Transverse colon (tissue), 4 donors: ENCODE measurements around a stretch of chr18.

DNA sequence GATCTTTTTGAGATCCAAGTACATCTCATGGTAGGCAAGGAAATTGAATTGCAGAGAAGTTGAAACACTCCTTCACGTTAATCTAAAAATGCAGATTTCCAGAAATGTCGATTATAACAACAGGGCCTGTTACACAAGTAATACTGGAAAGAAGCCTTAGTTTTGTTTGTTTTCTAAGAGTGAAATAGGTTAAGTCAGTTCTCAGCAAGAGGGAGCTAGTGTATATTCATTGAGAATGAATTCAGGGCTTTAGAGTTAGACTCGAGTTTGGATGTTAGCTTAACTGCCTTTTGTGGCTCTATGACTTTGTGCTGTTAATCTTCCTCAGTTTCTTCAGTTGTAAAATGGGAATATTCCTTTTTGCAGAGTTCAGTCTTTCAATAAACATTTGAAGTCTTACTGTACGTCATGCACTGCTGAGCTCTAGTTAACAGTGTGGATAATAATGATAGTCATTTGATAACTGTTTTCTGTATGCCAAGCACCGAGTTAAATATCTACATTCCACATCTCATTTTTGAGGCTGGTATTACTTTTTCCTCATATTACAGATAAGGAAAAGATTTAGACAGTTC, 992 bp downstream of the NDUFV2 start:
- PRO-cap: no peak
- RAMPAGE, long total RNA, 4 experiments: no peak in any of the 4 experiments

GRCh38 chr18:9113053-9114176, 10.9 kb downstream of the NDUFV2 start:
- PRO-cap: no peak
- RAMPAGE, long total RNA, 4 experiments: no peak in any of the 4 experiments

DNA sequence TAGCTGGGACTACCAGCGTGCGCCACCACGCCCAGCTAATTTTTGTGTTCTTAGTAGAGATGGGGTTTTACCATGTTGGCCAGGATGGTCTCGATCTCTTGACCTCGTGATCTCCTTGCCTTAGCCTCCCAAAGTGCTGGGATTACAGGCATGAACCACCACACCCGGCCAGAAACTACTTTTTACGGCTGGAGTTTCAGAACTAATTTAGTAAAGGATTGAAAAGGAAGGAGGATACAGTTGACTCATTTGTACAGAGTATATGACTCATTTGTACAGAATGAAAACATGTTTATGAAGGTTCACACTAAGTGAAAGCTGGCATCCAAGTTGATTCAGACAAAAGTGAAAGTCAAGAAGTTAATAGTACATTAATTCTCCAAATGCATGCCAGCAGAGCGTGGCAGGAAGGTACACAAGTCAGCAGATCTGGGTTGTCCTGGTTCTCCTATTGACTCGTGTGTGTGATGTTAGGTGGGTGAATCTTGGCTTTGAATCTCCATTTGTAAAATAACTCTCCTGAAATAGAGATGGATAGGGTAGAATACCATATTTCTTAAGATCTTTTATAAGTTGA, 14.8 kb downstream of the NDUFV2 start:
- PRO-cap: unidirectional peak, plus-strand start at position 396 of the sequence
- RAMPAGE, long total RNA, 4 experiments: no peak in any of the 4 experiments

GRCh38 chr18:9118104-9118310, 15.5 kb downstream of the NDUFV2 start:
- PRO-cap: no peak
- RAMPAGE, long total RNA, 4 experiments: no peak in any of the 4 experiments

DNA sequence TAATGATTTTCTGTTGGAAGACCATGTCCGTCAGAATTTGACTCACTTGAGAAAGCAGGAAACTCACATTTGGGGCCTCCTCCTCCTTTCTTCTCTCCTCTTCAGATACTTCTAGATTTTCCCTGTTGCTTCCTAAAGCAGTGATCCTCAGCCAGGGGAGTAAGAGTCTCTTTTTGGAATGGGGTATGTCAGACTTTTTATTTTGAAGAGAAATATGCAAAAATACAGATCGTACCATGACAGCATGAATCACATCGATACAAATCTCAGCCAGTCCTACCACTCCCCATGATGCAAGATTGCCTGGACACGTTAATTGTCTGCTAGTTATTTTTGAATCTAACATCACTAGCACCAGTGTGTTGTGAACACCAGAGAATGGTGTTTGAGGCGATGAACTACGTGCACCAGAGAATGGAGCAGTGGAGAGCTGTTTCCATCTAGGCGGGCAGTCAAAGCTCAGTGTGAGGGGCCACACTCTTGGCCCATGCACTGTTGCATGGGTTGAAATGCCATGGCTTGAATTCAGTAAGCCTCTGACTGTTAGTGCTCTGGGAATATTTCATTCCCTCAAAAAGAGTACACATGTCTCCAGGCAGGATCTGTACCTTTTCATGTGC, 46.4 kb upstream of the RALBP1 start:
- PRO-cap: no peak
- RAMPAGE, long total RNA, 4 experiments: no peak in any of the 4 experiments

DNA sequence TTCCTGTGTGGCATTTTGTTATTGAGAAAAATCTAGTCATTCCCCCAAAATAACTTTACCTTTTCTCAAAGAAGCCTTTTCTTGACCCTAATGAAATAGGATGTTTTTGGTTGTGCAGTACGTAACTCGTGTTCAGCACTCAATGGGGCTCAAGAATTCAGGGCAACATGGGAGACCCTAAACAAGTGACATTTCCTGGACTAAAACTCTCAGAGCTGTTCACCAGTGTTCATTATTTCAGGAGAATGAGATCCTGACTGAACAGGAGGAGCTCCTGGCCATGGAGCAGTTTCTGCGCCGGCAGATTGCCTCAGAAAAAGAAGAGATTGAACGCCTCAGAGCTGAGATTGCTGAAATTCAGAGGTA, 57.8 kb downstream of the RALBP1 start:
- PRO-cap: no peak
- RAMPAGE, long total RNA, 4 experiments: start-site peak on the plus strand in 1 of 4 experiments, centred at position 295 of the sequence, 94 reads per replicate

GRCh38 chr18:9612112-9612738, 2.1 kb downstream of the PPP4R1 start:
- PRO-cap: no peak
- RAMPAGE, long total RNA, 4 experiments: no peak in any of the 4 experiments

- PRO-cap: no peak
- RAMPAGE, long total RNA, 4 experiments: no peak in any of the 4 experiments
Measured at GRCh38 chr18:9616938-9617364, 2.6 kb upstream of the PPP4R1 start.

DNA sequence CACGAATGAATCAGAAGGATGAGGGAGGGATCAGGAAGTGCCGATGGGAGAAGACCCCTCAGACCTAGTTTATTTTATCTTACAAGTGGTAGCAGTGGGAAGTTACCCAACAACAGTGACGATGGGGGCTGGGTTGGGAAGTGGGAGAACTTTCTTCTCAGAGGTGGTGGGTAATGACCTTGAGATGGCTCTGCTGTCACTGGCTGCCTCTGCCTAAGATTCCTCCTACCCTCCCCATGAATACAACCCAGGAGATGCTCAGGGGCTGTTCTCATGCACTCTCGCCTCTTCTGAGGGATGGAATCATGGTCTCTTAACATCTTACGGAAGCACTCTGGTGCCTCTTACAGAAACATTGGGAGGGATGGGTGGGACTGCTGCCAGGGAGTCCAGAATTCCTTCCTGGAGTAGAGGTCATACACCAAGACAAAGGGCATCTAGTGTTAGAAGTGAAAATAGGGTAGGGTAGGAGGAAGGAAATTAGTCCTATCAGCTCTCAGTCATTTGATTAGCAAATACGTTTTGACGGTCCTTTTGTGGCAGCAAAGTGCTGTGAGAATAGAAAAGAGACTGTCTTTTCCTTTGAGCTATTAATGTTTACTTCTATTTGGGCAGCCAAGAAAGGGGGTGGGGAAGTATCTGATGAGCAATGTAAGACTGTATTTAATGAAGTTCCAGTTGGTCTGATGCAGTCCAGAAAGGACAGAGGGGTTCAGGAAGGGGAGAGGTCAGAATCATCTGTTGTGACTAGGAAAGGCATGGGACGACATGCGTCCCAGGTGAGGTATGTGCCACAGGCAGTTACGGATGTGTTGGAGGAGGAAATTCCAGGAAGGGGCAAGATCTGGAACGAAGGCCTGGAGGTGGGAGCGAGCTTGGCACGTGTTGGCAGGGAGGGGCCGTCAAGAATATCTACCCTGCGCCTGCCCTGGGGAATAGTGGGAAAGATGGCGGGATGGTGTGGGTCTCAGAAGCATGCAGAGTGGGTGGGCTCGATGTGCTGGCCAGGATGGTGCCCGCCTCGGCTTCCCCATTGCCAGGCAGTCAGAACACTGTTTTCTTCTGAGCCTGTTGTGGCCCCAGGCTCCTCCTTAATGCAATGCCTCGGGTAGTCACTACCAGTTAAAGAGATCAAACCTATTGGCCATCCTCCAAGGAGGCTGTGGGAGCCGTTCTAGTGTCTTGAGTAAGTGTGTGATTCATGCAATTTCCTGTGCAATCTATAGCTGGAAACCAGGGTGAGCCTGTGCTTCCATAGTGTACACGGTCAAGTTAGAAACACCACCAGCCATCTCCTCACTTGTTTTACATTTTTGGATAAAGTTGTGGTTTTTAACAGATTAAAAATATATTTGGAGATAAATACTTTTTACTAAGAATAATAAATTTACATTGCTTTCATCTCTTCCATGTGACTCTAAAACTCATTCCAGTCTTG, 58.0 kb upstream of the TXNDC2 start:
- PRO-cap: unidirectional peak, minus-strand start at position 1,096 of the sequence
- RAMPAGE, long total RNA, 4 experiments: no peak in any of the 4 experiments

GRCh38 chr18:9837898-9839229, 47.4 kb upstream of the TXNDC2 start:
- PRO-cap: no peak
- RAMPAGE, long total RNA, 4 experiments: no peak in any of the 4 experiments

GRCh38 chr18:9845991-9846635, 39.7 kb upstream of the TXNDC2 start:
- PRO-cap: no peak
- RAMPAGE, long total RNA, 4 experiments: no peak in any of the 4 experiments

DNA sequence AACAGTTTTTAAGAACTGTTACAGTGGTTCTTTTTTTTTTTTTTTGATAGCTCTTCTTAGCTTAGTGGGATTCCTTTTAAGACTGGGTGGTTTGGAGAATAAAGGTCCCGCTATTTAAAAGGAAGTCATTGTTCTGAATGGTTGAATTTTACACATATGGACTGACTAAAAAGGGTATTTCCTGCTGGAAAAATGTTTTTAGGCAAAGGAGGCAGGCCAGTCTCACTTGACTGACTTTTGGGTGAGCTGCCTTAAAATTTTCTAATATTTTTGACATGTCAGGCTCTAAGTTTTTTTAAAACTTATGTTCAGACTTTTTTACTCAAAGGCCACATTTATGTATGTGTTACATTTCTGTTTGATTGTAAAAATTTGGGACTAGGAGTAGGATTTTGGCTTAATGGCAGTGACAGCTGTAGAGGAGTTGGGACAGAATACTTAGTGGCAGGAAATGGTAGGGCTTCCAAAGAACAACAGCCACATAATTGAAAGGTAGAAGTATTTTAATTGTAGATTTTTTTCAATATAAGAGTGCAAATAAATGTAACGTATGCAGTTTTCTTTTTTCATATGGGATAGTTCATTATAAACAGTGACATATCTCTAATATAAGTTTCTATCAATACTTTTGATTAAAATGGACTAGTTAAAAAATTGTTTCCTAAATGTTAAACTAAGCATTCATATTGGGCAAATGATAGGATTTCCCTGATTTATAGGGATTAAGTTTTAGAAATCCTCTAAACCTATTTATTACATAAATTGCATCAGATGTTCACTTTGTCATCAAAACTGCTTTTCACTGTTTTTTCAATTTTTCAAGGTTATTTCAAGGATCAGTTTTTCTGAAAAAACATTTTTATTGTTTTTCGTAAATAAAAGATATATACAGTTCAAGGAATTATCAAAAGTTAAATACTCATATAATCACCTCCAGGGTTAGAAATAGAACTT, 13.9 kb downstream of the VAPA start:
- PRO-cap: no peak
- RAMPAGE, long total RNA, 4 experiments: no peak in any of the 4 experiments

DNA sequence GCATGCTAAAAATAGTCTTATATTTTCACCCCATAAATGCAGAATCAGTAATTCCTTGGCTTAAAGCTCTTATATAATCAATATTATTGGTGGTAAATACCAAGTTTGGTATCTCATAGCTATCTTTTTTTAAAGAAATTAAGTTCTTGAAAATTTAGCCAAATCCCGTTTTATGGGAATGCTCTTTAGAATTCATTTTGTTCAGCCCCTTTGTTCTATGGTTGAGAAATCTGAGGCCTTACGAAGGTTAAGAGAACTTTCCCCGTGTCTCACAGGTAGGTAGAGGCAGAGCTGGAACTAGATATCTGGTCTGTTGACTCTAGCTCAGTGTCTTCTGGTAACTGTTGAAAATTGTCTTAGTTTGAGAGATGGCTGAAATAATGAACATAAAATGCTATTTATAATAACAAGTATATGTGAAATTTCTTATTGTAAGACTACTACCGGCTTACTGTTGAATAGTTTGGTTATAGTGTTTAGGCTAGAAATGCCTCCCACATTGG, 42.2 kb downstream of the VAPA start:
- PRO-cap: no peak
- RAMPAGE, long total RNA, 4 experiments: no peak in any of the 4 experiments

DNA sequence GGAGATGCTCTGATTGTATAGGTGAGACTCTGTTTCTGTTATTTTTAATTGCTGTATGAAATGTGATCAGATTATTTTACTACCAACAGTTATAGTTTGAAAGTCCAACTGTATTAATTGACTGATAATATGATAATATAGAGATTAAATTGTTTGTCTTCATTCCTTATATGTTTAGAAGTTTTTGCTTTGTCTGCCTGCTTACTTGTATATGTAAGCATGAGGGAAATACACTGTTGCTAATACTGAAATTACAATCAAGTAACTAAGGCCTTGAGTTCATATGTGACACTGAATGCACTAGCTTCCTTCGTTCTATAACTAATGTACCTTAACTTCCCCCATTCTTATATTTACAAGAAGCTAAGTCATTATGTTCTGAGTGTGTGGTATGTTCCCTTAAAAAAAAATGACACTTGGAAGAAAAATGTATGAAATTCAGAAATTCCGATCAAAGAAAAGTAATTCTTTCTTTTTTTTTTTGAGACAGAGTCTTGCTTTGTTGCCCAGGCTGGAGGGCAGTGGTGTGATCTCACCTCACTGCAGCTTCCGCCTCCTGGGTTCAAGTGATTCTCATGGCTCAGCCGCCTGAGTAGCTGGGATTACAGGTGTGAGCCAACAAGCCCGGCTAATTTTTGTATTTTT, 42.9 kb downstream of the VAPA start:
- PRO-cap: no peak
- RAMPAGE, long total RNA, 4 experiments: no peak in any of the 4 experiments

DNA sequence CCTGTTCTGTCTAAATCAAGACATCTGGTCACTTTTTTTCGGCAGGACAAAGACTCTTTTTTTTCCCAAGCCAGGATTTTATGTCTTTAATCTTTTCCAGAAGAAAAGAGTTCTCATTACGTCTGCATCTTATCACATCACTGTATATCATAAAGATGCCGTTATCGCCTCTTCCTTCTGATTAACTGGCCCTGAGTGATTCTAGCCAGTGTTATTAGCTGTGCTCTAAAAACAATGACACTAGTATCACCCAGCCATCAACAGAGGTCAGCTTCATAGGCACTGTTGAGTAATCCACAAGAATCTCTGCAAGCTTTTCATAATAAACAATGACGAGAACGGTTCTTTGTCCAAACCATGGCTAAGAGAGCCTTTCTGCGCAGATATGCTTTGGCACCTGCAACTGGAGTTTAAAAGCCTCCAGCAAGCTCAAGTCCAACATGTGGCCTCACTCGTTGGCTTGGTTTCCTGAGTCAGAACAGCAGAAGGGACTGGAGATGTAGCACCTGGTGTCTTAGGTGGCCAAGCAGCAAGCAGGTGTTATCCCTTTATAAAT, 138.3 kb downstream of the VAPA start:
- PRO-cap: no peak
- RAMPAGE, long total RNA, 4 experiments: no peak in any of the 4 experiments

GRCh38 chr18:10130496-10131179, 216.8 kb downstream of the VAPA start:
- PRO-cap: no peak
- RAMPAGE, long total RNA, 4 experiments: no peak in any of the 4 experiments

GRCh38 chr18:10225806-10226236, 228.6 kb upstream of the APCDD1 start:
- PRO-cap: no peak
- RAMPAGE, long total RNA, 4 experiments: no peak in any of the 4 experiments

- PRO-cap: no peak
- RAMPAGE, long total RNA, 4 experiments: no peak in any of the 4 experiments
Measured at GRCh38 chr18:10514067-10514633, 11.7 kb upstream of the NAPG start.

DNA sequence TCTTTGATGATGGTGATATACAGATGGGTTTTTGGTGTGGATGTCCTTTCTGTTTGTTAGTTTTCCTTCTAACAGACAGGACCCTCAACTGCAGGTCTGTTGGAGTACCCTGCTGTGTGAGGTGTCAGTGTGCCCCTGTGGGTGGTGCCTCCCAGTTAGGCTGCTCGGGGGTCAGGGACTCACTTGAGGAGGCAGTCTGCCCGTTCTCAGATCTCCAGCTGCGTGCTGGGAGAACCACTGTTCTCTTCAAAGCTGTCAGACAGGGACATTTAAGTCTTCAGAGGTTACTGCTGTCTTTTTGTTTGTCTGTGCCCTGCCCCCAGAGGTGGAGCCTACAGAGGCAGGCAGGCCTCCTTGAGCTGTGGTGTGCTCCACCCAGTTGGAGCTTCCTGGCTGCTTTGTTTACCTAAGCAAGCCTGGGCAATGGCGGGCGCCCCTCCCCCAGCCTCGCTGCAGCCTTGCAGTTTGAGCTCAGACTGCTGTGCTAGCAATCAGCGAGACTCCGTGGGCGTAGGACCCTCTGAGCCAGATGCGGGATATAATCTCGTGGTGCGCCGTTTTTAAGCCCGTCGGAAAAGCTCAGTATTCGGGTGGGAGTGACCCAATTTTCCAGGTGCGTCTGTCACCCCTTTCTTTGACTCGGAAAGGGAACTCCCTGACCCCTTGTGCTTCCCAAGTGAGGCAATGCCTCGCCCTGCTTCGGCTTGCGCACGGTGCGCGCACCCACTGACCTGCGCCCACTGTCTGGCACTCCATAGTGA, 52.2 kb downstream of the NAPG start:
- PRO-cap: no peak
- RAMPAGE, long total RNA, 4 experiments: no peak in any of the 4 experiments

GRCh38 chr18:11119495-11119961, 29.8 kb downstream of the PIEZO2 start:
- PRO-cap: no peak
- RAMPAGE, long total RNA, 4 experiments: no peak in any of the 4 experiments